Gastroesophageal sphincter (tissue), 4 donors: ENCODE measurements around a stretch of chr16.

- PRO-cap, result no peak
- RAMPAGE, long total RNA, 4 experiments, result no peak in any of the 4 experiments
Observed at GRCh38 chr16:81437702-81438230, 6.8 kb upstream of the CMIP start.

DNA sequence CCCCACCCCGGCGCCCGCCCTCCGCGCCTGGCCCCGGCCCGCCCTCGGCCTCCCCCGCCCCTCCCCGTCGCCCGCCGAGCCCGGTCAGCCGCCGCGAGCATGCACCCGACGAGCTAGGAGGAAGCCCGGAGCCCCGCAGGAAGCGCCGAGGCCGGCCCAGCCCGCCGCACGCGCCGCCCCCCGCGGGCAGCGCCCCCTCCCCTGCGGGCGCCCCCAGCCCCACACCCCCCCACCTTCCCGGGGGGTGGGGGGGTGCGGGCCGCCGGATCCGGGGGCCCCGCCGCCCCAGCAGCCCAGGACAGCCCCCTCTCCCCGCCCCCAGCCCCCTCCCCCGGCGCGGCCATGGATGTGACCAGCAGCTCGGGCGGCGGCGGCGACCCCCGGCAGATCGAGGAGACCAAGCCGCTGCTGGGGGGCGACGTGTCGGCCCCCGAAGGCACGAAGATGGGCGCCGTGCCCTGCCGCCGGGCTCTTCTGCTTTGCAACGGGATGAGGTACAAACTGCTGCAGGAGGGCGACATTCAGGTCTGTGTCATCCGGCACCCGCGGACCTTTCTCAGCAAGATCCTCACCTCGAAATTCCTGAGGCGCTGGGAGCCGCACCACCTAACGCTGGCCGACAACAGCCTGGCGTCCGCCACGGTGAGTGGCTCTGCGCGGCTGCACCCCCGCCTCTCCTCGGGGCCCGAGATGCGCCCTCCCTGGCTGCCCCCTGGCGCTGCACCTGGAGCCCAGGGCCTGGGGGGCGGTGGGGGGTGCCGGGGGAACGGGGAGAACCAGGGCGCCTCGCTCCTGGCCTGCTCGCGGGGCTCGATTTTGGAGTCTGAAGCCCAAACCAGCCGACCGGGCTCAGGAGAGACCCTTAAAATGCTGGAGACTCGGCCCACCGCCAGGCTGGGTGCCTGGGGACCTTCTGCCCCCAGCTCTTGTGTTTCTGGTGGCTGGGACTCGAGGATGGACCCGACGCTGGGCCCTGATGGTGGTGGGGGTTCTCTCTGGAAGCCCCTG, 596 bp downstream of the CMIP start:
- PRO-cap, result unidirectional peak, plus-strand start at position 520 of the sequence; bidirectional peak, plus-strand start at position 619 of the sequence, minus-strand start at position 664 of the sequence
- RAMPAGE, long total RNA, 4 experiments, result no peak in any of the 4 experiments

GRCh38 chr16:81447243-81448348, 3.0 kb downstream of the CMIP start:
- PRO-cap, result no peak
- RAMPAGE, long total RNA, 4 experiments, result no peak in any of the 4 experiments

GRCh38 chr16:81450404-81451245, 6.0 kb downstream of the CMIP start:
- PRO-cap, result no peak
- RAMPAGE, long total RNA, 4 experiments, result no peak in any of the 4 experiments

- PRO-cap, result no peak
- RAMPAGE, long total RNA, 4 experiments, result no peak in any of the 4 experiments
Observed at GRCh38 chr16:81452958-81453460, 8.4 kb downstream of the CMIP start.

DNA sequence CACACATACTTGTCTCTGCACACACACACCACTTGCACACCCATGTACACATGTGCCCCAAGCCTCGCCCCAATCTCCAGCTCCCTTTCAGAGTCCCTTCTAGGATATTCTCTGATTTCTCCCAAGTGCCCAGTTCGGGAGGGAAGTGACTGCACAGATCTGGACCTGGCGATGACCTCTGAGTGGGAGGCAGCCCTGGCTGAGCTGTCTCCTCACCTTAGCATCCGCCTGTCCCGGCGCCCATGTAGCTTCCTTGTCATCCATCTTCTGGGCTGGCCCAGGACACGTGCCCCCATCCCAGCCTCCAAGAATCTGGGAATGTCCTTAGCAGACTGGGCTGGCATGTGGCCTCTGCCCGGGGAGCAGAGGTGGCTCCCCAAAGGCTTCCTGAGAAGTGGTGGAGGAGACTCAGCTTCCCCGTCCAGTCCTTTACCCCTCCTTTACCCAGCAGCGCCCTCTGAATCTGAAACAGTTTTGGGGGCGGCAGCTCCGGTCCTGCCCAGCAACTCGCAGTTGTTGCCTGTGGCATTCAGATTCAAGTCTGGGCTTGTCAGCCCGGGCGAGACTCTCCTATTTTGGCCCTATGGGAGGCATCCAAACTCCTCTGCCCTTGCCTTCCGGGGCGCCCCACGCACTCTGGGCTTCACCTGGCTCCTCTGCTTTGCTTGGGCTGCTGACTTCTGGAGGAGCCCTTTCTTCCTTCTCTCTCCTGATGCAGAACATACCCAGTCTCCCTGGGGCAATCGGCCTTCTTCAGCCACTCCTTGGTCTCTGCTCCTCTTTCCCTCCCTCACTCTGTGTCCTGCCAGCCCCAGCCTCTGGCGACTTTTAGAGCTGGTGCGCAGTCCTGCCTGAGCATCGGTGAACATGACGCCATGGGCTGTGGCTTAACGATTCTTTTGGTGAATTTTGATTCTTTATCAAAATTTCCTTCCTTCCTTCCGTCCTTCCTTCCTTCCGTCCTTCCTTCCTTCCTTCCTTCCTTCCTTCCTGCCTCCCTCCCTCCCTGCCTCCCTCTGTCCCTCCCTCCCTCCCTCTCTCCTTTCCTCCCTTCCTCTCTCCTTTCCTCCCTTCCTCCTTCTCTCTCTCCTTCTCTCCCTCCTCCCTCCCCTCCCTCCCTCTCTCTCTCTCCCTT, 55.1 kb downstream of the CMIP start:
- PRO-cap, result no peak
- RAMPAGE, long total RNA, 4 experiments, result no peak in any of the 4 experiments

DNA sequence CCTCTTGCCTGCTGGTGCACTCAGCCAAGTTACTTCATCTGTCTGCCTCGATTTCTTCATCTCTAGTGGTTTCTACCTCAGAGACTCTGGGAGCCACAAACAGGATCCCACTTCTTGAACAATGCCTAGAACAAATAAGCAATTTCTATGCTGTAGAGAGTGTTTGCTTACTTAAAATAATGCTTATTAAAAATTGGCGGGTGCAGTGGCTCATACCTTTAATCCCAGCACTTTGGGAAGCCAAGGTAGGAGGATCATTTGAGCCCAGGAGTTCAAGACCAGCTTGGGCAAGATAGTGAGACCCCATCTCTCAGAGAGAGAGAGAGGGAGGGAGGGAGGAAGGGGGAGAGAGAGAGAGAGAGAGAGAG, 75.6 kb downstream of the CMIP start:
- PRO-cap, result no peak
- RAMPAGE, long total RNA, 4 experiments, result no peak in any of the 4 experiments

DNA sequence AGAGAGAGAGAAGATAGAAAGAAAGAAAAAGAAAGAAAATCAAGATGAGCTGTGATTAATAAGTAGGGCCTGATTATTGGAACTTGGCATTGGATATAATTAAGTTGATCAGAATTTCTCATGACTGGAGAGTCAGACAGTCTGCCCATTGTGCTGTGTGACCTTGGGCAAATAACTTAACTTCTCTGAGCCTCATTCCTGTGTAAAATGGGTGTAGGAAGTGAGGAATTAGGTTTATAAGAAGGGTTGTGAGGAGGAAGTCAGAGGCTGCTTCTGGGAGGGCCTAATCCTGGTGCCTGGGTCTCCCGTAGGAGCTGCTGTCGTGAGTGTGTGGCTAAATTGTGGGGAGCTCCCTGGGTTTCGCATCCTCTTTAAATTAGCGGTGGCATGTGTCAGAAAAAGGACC, 76.0 kb downstream of the CMIP start:
- PRO-cap, result no peak
- RAMPAGE, long total RNA, 4 experiments, result no peak in any of the 4 experiments

- PRO-cap, result no peak
- RAMPAGE, long total RNA, 4 experiments, result no peak in any of the 4 experiments
Observed at GRCh38 chr16:81526724-81527418, 82.3 kb downstream of the CMIP start.

DNA sequence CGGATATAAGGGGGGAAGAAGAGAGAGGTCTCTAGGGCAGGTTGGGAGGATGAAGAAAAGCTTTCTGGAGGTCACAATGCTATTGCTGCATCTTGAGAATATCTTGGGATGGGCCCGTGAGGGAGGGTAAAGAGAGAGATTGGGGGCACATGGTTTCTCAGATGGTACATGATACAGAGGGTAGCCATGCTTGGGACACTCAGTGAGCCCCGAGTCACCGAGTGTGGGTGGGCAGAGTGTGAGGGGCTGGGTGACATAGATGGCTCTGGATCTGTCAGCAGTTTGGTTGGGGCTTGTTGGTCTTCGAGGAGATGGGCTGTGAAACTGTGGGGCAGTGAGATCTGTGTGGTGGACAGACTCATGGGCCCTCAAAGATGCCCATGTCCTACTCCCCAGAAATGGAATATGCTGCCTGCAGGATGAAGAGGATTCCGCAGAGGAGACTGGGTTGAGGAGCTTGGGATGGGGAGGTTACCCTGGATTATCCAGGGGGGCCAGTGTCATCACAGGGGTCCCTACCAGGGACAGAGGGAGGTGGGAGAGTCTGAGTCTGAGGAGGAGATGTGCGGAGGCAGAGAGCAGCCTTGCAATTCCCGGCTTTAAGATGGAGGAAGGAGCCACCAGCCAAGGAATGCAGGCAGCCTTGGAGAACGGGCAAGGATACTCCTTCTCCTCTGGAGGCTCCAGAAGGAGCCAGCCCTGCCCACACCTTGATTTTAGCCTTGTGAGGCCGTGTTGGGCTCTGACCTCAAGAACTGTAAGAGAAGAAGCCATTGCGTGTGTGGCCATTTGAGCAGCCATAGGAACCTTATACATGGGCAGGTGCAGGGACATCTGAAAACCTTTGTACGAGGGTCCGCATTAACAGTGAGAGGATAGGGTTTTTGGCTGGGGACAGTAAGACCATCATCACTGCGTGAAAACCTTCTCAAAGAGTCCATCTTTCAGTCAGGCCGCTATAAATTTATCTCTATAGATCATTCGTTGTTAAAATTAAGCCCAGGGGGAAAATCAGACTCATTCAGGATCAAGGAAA, 84.9 kb downstream of the CMIP start:
- PRO-cap, result no peak
- RAMPAGE, long total RNA, 4 experiments, result no peak in any of the 4 experiments

GRCh38 chr16:81531018-81531712, 86.6 kb downstream of the CMIP start:
- PRO-cap, result no peak
- RAMPAGE, long total RNA, 4 experiments, result no peak in any of the 4 experiments

DNA sequence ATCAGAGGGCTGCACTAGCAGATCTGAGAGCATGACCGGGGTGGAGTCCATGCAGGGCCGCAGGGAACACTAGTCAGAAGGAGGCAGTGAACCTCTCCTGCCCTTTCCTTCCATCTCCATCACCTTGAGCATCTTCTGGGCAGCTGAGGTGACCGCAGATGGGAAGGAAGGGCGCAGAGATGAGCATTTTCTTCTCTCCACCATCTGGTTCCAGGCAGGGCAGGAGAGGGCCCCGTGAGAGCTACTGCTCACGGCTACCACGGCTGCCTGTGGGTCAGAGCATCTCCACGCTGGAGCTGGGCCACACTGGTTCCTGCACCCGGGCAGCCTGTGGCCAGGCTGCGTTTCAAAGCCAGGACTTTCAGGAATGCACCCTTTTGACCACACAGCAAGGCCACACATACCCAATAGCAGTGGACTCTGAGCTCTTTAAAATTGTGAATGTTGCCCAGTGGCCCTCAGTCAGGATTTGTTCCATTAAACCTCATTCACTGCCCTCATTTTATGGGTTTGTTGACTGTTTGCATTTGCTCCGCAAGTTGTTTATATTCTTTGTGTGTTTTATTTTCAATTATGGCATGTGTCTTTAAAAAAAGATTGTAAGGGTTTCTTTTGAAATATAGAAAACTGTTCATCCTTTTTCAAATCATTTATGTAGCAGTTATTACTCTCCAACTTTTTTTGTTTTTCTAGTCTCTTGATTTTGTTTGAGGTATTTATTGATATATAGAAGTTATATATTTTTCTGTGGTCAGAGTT, 89.4 kb downstream of the CMIP start:
- PRO-cap, result no peak
- RAMPAGE, long total RNA, 4 experiments, result no peak in any of the 4 experiments

DNA sequence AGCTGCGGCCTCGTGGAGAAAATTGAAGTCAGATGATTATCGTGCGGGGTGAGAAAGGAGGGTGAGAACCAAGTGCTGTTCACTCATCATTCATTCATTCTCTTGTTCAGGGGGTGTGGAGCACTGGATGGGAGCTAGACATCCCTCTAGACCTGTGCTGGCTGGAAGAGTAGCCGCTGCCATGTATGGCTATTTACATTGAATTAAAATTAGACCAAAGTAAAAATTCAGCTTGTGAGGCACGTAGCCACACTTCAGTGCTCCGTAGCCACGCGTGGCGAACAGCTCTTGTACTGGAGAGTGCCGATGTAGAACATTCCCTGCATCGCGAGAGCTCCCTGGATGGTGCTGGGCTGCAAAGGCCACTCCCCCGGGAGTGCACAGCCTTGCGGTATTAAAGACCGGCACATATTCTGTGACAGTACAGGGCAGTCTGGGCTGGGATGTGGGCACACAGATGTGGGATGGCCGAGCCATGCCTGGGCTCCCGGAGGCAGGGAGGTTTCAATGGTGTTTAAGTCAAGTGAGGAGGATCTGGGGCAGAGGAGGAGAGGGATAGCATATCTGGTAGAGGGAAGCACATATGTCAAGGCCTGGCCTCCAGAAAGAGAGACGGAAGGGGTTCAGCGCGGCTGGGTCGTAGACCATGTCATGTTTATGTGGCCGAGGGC, 102.2 kb downstream of the CMIP start:
- PRO-cap, result no peak
- RAMPAGE, long total RNA, 4 experiments, result start-site peak on the plus strand in 1 of 4 experiments, centred at position 379 of the sequence, 7 reads per replicate

DNA sequence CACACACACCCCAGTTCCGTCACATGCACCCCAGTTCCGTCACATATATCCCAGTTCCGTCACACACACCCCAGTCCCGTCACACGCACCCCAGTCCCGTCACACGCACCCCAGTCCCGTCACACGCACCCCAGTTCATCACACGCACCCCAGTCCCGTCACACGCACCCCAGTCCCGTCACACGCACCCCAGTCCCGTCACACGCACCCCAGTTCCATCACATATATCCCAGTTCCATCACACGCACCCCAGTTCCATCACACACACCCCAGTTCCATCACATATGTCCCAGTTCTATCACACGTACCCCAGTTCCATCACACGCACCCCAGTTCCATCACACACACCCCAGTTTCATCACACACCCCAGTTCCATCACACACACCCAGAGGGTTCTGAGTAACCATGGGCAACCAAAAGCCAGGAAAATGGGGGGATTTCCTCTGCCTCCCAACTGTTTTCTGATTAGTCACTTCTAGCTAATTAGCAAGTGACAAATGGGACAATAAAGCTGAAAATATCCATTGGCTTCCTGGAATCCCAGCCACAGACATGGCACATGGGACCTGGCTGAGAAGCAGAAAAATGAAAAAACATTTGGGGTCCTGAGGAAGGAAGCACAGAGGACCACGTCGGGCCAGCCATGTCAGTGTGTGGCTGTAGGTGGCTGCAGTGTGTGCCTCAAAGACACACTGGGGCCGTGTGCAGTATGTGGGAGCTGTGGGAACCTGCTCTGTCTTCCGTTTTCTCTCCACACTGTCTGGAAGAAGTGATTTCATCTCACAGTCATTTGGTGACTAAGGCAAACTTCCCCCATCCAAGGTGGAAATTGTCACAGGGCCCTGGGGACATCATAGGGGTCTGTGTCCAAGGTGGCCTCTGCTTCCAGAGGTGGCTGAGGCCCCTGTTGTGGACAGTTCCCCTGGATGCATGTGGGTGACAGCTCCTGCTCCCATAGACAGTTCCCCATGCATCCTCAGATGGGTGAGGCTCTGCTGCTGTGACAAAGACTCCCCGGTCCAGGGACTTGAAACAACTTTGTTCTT, 106.6 kb downstream of the CMIP start:
- PRO-cap, result no peak
- RAMPAGE, long total RNA, 4 experiments, result no peak in any of the 4 experiments

GRCh38 chr16:81570186-81570731, 125.7 kb downstream of the CMIP start:
- PRO-cap, result no peak
- RAMPAGE, long total RNA, 4 experiments, result no peak in any of the 4 experiments

GRCh38 chr16:81635369-81635983, 143.6 kb upstream of the PLCG2 start:
- PRO-cap, result no peak
- RAMPAGE, long total RNA, 4 experiments, result no peak in any of the 4 experiments

GRCh38 chr16:81709812-81710289, 69.2 kb upstream of the PLCG2 start:
- PRO-cap, result no peak
- RAMPAGE, long total RNA, 4 experiments, result no peak in any of the 4 experiments

GRCh38 chr16:81710290-81710940, 68.7 kb upstream of the PLCG2 start:
- PRO-cap, result no peak
- RAMPAGE, long total RNA, 4 experiments, result no peak in any of the 4 experiments

DNA sequence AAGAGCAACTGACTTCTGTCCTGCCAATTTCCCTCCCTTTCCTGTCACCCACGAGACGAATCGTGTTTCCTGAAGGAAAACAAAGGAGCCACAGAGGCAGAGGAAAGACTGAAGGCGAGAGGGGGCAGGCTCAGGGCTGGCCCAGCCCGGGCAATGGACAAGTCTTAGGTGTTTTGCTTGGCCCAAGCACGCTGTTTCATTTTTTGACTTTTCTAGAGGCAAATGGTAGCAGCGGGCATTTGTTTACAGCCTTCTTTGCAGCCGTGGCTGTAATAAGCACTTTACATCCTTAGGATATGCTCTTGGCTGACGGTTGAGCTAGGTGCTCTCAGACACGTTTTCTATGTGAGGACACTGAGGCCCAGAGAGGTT, 83.0 kb downstream of the PLCG2 start:
- PRO-cap, result bidirectional peak, plus-strand start at position 93 of the sequence, minus-strand start outside the sequence
- RAMPAGE, long total RNA, 4 experiments, result no peak in any of the 4 experiments

DNA sequence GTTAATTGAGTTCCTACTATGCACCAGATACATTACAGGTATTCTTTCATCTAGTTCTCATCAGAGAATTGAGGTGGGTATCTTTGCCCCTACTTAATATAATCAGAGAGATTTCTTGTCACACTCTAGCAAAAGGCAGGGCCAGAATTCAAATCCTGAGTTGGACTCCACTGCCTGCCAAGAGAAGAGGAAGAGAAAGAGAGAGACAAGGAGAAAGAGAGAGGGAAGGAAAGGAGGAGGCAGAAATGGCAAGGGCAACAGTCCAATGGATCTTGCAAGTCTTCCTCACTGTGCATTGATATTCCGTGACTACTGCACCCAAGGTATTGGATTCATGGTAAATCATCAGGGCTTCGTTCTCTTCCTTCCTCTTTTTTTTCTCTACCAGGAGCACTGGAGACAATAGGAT, 63.6 kb downstream of the HSD17B2 start:
- PRO-cap, result no peak
- RAMPAGE, long total RNA, 4 experiments, result no peak in any of the 4 experiments